Gastroesophageal sphincter (tissue), 4 donors: ENCODE measurements around a stretch of chr3.

- PRO-cap = no peak
- RAMPAGE, long total RNA, 4 experiments = start-site peak on the minus strand in 1 of 4 experiments, at chr3:37065871-37065876 at its widest, 25 reads per replicate
Measured at GRCh38 chr3:37065760-37066514, 72.6 kb downstream of the MLH1 start.

DNA sequence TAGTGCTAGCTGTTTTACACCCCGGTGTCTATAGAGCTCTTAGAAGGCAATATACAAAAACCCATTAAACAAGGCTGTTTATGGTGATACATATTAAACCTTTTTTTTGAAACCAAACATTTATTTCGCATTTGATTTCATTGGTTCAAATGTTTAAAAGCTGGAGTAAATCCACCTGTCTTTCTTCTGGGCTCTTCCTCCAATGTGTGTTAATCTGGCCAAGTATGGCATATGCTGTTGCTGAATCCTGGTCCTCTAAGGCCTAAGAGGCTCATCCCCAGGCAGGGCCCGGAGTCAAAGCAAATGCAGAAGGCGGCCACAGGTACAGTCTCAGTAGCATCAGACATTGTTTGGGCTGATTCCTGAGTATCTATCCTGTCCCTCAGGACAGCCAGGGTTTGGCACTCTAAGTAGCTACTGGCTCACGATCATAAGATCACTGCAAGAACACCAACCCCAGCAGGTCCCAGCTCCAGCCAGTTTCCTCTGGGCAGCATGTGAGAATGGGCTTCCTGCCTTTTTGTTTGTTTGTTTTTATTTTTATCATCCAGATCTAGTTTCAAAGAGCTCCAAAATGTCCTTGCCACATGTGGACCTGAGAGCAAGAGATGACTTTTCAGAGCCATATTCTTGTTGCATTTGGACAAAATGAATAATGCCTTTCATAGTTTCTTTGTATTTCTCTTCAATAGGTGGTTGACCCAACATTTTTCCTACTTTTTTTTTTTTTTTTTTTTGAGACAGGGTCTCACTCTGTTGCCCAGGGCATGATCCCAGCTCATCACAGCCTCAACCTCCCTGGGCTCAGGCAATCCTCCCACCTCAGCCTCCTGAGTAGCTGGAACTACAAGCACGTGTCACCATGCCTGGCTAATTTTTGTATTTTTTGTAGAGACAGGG, 32.7 kb downstream of the LRRFIP2 start:
- PRO-cap = no peak
- RAMPAGE, long total RNA, 4 experiments = no peak in any of the 4 experiments

GRCh38 chr3:37261389-37262086, 18.5 kb downstream of the GOLGA4 start:
- PRO-cap = no peak
- RAMPAGE, long total RNA, 4 experiments = no peak in any of the 4 experiments

- PRO-cap = no peak
- RAMPAGE, long total RNA, 4 experiments = no peak in any of the 4 experiments
Measured at GRCh38 chr3:37341441-37341944, 98.4 kb downstream of the GOLGA4 start.

DNA sequence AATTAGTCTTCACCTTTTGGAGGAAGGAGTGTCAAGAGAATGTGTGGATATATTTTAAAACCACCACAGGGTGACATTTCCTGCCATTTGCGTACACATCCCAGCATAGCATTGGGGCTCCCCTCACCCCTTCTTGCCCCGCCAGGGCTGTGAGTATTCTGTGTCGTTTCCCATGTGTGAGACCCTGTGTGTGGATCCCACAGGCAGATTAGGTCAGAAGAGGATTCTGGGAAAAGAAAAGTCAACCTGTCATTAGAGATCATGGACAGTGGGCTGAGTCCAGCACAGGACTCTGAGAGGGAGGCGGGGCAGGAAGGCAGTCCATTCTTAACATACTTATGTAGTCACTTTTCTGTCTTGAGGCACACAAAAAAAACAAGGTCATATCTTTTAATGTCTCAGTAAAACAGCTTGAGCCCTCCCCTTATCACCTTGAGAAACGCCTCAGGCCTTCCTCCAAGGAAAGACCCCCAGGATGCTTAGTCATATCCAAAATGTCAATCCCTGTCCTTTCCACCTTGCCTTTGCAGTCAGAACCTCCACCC, 9.8 kb upstream of the ITGA9 start:
- PRO-cap = no peak
- RAMPAGE, long total RNA, 4 experiments = no peak in any of the 4 experiments

- PRO-cap = bidirectional peak, plus-strand start at chr3:37456554, minus-strand start at chr3:37456355; bidirectional peak, plus-strand start at chr3:37456622, minus-strand start at chr3:37456647
- RAMPAGE, long total RNA, 4 experiments = no peak in any of the 4 experiments
Measured at GRCh38 chr3:37455948-37456834, 4.2 kb downstream of the ITGA9 start.

DNA sequence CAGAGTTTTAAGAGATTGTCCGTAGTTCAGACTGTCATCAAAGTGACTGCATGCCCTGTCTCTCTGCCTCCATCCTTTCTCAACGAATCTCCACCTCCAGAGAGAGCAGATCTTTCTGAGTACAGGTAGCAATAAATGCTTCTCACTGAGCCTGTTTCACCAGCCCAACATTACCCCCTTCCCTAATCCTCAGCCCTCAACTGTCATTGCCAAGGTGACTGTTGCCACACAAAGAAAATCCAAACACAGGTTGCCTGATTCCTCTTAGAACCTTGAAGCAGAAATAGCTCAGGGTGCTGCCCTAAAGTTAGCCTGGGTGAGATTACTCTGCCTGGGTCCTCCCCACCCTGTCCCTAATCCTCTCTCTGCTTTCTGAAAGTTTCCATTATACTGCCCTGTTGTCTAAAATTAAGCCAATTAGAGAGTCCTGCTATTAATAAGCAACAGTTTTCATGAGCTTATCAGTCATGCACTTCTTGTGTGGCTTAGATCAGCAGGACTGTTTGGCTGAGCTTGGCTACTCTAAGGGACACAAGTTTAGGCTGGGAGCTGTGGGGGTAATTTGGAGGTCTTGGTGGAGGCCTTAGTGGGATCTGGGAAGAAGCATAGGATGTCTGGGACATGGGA, 57.0 kb downstream of the ITGA9 start:
- PRO-cap = no peak
- RAMPAGE, long total RNA, 4 experiments = no peak in any of the 4 experiments

GRCh38 chr3:37588698-37589331, 136.9 kb downstream of the ITGA9 start:
- PRO-cap = no peak
- RAMPAGE, long total RNA, 4 experiments = no peak in any of the 4 experiments

- PRO-cap = no peak
- RAMPAGE, long total RNA, 4 experiments = no peak in any of the 4 experiments
Measured at GRCh38 chr3:37628933-37629378, 177.0 kb downstream of the ITGA9 start.

GRCh38 chr3:37694338-37694778, 167.3 kb upstream of the CTDSPL start:
- PRO-cap = no peak
- RAMPAGE, long total RNA, 4 experiments = no peak in any of the 4 experiments

GRCh38 chr3:37765457-37766152, 96.1 kb upstream of the CTDSPL start:
- PRO-cap = no peak
- RAMPAGE, long total RNA, 4 experiments = no peak in any of the 4 experiments

- PRO-cap = no peak
- RAMPAGE, long total RNA, 4 experiments = start-site peak on the plus strand in 1 of 4 experiments, at chr3:37885256-37885387 at its widest, 5 reads per replicate
Measured at GRCh38 chr3:37885026-37885775, 23.5 kb downstream of the CTDSPL start.

DNA sequence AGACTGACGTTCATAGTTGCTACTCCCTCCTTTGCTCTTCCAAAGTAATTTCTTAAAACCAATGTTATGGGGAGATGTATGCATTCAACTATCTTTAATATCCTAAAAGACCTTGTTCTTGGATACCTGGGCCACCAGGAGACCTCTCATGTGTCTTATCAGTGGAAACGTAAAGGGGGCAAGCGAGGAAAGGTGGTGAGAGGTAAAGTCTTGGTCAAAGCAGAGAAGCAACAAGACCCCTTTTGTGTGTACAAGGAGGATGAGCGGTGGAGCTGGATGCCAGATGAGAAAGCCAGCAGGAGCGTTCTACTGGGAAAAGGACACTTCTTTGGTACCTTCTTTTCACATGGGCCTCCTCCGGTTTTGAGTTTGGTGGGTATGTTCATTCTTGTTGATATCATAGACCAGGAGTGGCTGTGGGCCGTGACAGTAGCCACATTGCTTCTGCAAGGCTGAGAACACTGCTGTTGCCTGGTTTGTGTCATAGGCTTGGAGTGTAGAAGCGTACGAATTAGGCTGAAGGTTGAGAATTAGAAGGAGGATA, 47.0 kb upstream of the VILL start:
- PRO-cap = no peak
- RAMPAGE, long total RNA, 4 experiments = start-site peak on the plus strand in 1 of 4 experiments, centred at position 417 of the sequence, 7 reads per replicate

DNA sequence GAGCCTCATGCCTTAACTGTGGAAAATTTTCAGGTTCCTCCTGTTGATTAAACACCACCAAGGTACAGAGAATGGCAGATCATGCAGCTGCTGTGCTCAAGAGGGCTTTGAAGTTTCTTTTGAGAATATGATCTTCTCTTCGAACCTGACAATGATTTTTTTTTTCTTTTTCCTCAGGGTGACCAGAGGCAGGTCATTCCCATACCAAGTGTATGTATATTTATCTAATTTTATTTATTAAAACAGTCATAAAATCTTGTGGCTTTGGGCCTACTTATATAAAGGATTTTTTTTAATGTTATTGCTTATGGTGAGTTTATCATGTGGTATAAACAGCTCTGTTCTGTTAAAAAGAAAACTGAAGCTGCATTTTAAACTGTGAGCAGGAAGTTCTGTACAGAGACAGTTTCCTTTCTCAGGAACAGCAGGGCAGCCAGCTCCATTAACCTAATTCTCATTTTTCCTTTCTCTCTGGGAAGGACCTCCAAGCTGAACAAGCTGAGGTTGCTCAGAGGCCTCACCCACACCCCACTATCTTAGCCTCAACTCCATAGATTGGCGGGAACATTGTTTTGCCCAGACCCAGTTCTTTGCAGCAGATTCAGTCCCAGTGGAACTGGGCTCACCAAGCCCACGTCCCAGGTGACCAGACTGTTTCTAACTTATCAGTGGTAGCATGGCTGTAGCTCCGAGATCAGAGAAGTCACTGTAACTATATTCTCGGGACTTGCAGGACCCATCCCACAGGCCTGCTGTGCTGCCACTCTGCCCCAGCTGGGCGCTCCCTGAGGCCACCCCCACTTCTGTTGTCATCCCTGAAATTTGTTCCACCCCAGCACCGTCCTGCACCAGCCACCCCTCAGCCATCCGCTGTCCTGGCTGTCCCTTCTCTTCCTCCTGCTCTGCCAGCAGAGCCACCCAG, 33.4 kb upstream of the VILL start:
- PRO-cap = no peak
- RAMPAGE, long total RNA, 4 experiments = no peak in any of the 4 experiments

DNA sequence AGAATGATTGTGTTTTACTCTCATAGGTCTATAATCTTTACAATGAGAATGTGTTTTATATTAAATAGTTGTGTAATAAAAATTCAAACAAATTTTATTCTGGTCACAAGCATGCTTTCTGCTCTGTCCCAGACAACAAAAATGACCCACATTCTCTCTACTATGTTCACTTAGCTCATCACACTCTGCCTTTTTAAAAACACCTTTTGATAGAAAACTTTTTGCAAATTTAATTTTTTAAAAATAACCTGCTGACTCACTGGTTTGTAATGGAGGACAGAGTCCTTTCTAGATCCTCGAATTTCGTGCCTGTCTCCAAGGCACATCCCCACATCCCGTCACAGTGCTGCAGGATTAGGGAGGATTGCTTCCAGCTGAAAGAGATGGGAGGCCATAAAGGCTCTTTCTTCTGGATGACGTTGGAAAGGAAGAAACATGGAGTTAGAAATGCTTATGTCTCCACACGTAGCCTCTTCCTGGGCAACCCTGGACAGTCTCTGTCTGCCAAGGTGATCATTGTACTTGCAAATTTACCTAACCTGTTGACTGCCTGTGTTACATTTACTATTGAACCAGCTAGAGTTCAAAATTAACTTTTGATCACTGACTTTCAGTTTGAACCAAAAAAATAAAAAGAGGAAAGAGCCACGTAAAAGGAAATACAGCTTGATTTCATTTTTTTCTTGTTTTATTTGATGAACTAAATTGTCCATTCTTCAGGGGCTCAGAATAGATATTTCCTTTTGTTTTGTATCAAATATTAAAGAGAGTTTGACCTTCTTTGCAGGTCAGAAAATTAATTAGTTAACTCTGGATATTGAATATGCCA, 27.6 kb upstream of the VILL start:
- PRO-cap = no peak
- RAMPAGE, long total RNA, 4 experiments = no peak in any of the 4 experiments

- PRO-cap = no peak
- RAMPAGE, long total RNA, 4 experiments = no peak in any of the 4 experiments
Measured at GRCh38 chr3:37996789-37997258, 6.2 kb downstream of the VILL start.

DNA sequence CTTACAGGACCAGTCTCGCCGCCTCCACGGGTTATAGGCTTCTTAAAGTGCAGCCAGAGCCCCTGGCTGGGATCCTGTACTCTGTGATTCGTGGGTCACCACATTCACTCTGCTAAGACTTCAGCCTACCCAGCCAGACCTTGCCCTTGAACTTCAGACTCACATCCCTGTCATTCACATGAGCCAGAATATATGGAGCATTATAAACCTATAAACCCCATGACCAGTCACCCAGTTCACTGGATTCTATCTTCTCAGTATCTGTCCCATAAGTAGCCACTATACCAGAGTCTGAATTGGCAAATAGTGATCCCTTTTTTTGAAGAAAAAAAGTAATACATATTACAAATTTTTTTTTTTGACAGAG, 1.5 kb downstream of the DLEC1 start:
- PRO-cap = no peak
- RAMPAGE, long total RNA, 4 experiments = no peak in any of the 4 experiments

- PRO-cap = no peak
- RAMPAGE, long total RNA, 4 experiments = no peak in any of the 4 experiments
Measured at GRCh38 chr3:38221173-38221853, 44.3 kb upstream of the SLC22A13 start.

DNA sequence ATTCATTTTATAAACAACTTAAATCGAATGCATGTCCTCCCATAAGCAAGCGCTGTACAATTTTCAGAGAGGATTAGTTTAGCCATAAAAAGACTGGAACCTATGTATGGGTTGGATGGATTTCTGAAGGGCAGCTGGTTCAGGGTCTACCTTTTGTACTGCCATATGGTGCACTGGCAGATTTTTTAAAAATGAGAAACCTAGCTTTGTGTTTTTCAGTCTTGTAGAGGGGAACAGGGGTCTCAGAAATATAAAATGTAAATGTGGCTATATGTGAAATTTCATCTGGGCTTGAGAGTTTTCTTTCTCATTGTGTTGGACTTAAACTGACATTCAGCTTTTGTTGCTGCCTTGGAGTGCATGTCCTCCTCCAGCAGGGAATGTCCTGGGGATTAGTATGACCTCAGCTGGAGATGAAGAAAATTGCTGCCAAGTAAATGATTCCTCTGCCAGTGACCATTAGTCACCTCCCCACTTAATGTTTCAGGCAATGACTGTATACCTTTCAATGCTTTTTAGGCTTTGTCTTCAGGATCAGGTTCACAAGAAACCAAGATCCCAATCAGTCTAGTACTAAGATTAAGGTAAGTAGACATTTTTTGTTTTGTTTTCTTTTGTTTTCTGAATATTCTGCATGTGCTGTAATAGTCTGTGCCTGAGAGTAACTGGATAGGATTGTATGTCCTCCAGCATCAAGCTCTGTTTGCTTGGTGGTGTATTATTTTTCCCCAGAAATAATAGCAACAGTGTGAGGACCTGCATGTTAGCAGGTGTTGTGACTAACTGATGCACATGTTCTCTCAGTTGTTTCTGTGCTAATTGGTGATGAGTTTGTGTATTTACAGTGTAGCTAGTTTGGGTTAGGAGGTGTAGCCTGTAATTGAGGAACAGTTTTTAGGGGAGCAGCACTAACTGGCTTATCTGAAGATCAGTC, 18.2 kb upstream of the SLC22A13 start:
- PRO-cap = no peak
- RAMPAGE, long total RNA, 4 experiments = no peak in any of the 4 experiments

- PRO-cap = no peak
- RAMPAGE, long total RNA, 4 experiments = no peak in any of the 4 experiments
Measured at GRCh38 chr3:38254597-38255368, 10.8 kb upstream of the SLC22A13 start.